H4 (cell line): ENCODE measurements around a stretch of chr3.

DNA sequence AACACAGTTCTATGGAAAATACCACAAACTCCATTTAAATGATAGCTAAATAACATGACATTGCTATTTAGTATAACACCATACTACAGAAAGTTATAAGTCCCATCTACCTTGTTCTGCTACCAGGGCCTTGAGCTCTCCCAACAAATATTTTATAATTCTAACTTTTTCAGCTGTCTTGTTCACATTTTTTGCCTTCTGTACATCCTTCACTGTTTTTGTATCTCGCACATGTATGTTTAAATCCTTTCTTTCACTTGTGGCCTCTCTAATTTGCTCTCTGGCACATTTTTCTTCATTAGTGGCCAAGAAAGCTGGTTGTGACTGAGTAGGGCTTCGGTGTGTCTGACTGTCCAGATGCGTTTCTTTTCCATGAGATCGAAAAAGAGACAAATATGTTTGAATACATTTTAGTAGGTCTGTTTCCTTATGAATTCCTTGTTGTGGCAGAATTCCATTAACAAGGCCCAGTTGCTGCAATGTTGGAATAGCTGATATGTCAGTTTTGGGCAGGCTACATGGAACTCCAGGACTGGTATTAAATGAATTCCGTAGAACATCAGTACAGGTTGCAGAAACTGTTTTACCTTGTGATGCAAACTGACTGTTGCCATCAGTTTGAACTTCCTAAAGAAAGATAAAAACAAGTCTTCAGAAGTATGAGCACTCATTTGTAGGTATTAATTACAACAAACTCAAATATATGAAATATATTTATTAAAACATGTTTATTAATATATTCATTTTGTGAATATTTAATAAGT is 14.2 kb downstream of the CCDC14 start:
- RAMPAGE, long total RNA = no peak

GRCh38 chr3:124490922-124491539 is 239.2 kb upstream of the UMPS start:
- RAMPAGE, long total RNA = no peak

DNA sequence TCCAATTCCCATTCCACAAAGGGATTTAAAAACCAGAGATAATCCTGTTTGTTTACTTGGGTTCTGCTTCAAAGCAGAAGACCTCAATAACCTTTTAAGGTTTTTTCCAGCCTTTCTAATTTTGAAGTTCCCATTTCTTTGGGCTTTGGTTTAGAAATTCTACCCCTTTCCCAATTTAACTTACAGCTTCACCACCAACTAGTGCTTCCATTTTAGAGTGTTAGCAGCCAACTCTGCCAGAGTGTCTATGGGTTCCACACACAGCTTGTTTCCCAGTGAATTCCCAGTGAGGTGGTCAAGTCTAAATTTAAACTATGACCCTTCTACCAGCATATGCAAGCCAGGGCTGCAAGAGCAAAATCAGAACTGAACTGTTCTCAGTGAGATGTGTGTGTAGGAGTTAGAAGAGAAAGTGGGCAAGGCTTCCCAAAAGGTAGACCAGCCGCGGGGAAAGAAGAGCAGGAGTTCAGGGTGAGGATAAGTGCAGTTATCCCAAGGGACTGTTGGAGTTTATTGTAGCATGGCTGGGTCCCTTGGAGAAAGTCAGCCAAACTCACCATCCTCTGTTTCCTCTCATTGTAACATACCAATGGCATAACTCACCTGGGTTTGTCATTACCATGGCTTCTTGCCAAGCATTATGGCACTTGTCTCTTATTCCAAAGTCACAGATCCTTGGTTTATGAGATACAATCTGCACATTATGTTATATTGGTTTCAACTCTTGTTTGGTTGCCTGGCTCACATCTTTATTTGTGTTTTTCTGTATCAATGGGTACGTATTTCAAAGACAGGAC is 130.4 kb upstream of the UMPS start:
- RAMPAGE, long total RNA = no peak

DNA sequence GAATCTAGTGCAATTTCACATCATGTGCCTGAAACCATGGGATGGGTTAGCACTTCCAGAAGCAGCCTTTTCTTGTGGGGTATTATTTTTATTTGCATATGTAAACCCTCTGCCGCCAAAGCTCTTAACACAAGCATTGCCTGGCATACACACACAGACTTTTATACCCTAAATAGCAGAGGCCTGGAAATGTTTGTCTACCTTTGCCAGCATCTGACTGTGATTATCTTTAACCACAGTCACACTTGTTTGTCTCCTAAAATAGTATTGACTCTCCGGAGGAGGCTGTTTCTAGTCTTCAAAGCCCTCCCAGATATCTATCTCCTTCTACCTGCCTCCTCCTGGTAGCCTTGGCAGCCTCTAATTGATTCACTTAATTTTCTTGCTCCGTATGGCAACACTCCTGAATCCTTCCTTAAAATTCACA is 127.2 kb upstream of the UMPS start:
- RAMPAGE, long total RNA = no peak

- RAMPAGE, long total RNA = no peak
Measured at GRCh38 chr3:124609244-124609905, 120.9 kb upstream of the UMPS start.

- RAMPAGE, long total RNA = no peak
Measured at GRCh38 chr3:124634596-124635654, 95.3 kb upstream of the UMPS start.

DNA sequence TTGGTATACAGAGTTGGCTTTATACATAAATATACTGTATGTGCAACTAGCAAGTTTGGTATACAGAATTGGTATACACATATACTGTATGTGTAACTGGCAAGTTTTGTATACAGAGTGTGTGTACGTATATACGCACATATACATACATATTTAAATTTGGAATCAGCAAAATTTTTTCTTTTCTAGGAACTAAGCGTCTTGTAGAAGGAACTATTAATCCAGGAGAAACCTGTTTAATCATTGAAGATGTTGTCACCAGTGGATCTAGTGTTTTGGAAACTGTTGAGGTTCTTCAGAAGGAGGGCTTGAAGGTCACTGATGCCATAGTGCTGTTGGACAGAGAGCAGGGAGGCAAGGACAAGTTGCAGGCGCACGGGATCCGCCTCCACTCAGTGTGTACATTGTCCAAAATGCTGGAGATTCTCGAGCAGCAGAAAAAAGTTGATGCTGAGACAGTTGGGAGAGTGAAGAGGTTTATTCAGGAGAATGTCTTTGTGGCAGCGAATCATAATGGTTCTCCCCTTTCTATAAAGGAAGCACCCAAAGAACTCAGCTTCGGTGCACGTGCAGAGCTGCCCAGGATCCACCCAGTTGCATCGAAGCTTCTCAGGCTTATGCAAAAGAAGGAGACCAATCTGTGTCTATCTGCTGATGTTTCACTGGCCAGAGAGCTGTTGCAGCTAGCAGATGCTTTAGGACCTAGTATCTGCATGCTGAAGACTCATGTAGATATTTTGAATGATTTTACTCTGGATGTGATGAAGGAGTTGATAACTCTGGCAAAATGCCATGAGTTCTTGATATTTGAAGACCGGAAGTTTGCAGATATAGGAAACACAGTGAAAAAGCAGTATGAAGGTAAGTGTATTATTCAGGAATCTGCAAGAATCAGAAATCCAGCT is 7.4 kb downstream of the UMPS start:
- RAMPAGE, long total RNA = no peak

DNA sequence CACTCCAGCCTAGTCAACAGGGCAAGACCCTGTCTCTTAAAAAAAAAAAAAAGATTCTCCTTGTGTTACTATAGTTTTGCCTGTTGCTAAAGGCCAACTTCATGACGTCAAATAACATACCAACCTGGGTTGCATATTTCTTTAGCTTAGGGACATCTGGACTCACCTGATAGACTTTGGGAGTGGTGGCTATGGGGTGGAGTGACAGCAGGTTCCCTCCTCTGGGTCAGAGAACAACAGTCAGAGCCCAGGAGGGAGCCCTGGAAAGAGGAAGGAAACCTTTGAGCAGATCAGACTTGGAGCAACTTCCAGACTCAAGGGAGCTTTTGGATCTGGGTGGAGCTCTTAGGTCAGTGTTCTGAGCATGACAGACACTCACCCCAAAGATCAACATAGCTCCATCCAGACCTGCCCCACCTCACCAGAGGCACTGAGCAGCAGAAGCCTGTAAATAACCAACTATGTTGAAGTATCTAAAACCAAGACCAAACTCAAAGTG is 56.2 kb downstream of the UMPS start:
- RAMPAGE, long total RNA = no peak

DNA sequence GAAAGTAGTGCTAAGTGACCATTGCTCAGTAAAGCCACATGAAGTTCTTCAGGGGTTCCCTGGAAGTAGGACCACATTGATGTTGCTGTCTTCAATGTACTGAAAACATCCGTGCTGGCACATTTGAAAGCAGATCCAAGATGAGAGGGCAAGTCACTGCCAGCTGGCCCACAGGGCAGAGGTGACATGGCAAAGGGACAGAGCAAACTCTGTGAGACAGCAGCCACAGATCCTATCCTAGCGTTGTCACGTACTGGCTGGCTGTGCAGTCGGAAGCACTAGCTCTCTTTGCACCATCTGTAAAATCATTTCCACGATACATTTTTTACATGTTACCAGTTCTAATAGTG is 13.8 kb downstream of the MUC13 start:
- RAMPAGE, long total RNA = no peak

GRCh38 chr3:125024785-125025155 is 31.0 kb downstream of the HEG1 start:
- RAMPAGE, long total RNA = no peak

GRCh38 chr3:125094012-125094528 is 38.3 kb upstream of the HEG1 start:
- RAMPAGE, long total RNA = no peak

GRCh38 chr3:125110104-125110783 is 54.4 kb upstream of the HEG1 start:
- RAMPAGE, long total RNA = start-site peak on the minus strand at chr3:125110210-125110367, 14 reads; start-site peak on the minus strand at chr3:125110533-125110632, 10 reads

DNA sequence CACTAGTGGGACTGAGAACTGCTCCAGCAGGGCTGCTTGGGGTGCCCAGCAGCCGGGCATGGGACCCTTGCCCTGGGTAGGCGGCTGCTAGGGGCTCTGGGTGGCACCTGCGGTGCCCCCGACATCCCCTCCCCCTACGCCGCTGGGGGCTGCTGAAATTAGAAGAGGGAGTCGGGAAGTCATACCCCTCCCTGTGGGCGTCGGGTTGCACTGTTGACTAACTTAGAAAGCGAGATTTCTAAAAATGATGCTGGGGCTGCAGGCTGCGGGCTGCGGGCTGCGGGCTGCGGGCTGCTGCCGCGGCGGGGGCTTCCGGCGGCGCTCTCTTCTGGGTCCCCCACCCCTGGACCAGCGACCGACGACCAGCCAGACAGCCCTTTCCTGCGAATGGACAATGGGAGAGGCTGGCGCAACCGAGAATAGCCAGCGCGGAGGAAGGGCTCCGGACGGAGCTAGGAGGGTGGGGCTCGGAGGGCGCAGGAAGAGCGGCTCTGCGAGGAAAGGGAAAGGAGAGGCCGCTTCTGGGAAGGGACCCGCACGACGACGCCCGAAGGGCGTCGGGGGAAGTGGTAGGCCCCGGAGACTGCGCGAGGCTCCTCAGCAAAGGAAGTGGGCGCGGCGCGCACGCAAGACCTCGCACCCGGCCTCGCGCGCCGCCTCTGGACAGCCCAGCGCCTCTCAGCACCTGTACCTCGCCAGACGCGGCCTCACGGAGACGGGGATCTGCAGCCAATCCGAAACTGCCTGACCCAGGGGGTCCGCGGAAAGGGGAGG is 70.9 kb downstream of the SLC12A8 start:
- RAMPAGE, long total RNA = no peak

DNA sequence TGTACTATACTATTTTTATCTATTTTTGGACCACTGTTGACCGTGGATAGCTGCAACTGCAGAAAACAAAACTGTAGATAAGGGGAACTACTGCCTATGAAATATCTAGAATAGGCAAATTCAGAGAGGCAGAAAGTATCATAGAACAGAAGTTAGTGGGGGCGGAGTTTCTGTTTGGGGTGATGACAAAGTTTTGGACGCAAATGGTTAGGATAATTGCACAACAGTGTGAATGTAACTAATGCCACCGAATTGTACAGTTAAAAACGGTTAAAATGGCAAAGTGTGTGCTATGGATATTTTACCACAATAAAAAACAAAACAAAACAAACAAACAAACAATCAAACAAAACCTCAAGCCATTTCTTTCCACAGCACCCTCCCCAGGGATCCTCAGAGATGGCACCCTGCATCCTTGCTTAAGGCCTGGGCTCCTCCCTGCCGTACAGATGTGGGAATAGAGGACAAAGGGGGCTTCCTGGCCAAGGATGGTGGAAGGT is 66.4 kb downstream of the SLC12A8 start:
- RAMPAGE, long total RNA = no peak

DNA sequence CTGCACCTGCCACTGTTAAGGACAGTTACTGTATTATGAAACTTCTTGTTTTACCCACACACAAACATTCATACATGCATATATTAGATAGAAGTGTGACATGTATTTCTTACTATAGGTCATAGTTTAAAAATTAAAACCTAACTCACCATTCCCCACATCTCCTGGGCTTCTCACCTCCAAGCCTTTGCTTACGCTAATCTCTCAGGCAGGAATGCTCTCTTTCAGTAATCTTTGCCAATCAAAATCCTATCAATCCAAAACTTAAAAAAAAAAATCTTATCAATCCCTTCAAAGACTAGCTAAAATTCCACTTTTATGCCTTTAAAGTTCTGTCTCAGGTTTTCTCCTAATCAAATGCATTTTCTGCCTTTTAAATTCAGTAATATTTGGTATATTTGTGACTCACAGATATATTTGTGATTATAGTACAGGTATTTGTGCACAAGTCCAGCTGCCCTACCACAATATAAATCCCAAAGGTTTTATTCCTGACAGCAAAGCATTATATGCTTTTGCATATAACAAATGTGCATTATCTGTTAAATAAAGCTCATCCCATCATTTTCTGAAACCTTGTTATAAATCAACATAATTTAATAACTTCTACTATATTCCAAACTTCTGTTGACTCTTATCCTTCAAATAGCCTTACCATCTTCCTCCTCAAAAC is 8.4 kb downstream of the ZNF148 start:
- RAMPAGE, long total RNA = no peak

DNA sequence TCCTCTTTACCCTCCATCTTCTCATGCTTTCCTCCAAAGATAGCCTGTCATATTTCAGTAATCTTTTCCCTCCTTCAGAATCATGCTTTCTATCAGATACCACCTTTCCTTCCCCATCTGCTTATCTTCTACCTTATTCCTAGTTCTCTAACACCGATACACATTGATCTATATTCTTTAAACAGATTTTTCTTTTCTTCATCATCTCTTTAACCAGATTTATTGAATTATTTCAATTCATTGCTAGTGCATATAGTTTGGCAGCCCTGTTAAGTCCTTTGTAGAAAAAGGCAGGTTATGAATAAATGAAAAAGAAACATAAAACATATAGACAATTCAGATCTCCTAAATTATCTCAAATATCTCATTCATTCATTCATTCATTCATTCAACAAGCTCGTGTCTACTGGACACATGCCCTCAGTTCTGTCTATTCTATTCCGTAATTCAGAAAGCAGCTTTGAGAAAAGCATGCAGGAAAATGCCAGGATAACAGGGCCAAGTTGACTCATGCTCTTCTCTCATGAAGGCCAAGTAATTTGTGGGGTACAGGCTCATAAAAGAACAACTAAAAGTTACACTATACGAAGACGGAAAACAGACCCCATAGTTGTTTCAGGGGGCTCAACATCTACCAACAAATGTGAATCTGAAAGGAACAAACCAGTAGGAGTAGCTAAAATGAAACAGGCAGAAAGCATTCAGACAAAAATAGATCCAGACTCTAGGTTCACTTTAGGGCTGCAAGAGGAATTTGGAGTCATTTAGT is 7.7 kb downstream of the ZNF148 start:
- RAMPAGE, long total RNA = no peak

- RAMPAGE, long total RNA = no peak
Measured at GRCh38 chr3:125394373-125395103, 19.4 kb upstream of the ZNF148 start.

DNA sequence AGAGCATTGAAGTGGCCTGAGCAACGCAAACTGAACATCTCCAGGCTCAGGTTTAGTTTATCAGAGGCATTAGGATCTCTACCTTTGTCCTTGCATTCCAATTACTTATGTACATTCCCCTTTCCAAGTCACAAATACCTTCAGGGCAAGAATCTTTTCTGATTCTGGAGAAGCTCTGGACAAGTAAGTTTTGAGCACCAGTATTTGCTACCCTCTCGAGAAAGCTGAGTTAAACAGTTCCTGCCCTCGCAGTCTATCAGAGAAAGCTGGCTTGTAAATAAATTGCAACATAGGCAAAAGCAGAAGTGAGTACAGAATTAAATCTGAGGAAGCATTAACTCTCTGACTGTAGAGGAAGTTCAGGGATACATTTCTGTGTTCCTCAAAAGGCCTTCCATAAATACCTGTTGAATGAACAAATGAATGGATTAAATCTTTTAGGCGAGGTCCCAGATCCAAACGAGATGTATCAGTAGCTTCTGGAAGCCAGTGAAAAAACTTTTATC is 1.2 kb downstream of the OSBPL11 start:
- RAMPAGE, long total RNA = no peak

DNA sequence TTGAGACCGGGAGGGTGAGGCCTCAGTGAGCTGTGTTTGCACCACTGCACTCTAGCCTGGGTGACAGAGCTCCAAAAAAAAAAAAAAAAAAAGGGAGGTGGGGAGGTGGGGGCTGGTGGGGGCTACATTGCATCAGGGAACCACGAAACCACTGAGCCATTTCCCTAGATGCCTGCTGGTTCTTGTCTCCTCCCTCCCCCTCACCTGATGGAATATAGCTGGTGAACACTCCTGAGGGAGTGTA is 39.0 kb upstream of the OSBPL11 start:
- RAMPAGE, long total RNA = no peak

DNA sequence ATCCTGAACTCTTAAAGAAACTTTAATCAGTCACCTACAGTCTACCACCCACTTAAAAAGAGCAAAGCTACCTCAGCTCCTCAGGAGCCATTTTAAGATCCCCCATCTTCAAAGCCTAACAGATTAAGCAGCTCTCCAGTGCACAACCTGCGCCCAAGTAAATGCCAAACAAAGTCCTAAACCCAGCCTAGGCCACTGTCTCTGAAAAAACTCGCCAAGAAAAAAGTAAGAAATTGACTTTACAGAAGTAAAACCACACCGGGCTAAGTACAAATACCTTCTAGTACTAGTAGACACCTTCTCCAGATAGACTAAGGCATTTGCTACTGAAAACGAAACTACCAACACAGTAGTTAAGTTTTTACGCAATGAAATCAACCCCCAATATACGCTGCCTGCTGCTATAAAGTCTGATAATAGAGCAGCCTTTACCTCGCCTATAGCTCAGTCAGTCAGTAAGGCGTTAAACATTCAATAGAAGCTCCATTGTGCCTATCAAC is 132.3 kb upstream of the ROPN1B start:
- RAMPAGE, long total RNA = no peak